Airway epithelial cell (primary cell): ENCODE data around the genes LRRC10, BEST3 and CNOT2.

GRCh38 chr12:67748456-67749050 is 100.0 kb downstream of the DYRK2 start:
- RAMPAGE, long total RNA, result no peak

GRCh38 chr12:68100946-68101207 is 58.7 kb downstream of the IFNG start:
- RAMPAGE, long total RNA, result no peak

GRCh38 chr12:68420552-68421086 is 88.5 kb upstream of the MDM1 start:
- RAMPAGE, long total RNA, result no peak

- RAMPAGE, long total RNA, result no peak
Measured at GRCh38 chr12:68532202-68532611, 78.5 kb upstream of the RAP1B start.

- RAMPAGE, long total RNA, result no peak
Measured at GRCh38 chr12:68621206-68621962, 10.7 kb downstream of the RAP1B start.

DNA sequence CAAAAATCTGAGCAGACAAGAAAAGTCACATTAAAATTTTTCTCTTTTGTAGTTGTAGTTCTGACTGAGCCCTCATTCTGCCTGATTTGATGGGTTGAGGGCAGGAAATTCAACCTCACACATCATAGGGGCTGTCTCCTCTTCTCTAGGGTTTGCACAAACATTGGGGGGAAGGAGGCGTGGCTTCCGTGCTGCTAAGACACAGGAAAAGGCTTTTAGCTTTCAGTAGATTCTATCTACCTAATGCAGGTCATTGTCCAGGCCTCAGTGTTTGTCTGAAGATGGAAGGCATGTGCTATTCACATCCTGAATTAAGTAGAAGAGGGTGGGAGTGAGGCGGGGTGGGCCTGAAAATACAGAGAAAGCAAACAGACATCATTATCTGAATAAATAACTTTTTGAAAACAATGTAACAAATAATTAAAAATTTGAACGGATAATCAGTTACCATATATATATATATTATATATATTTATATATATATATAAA is 11.3 kb upstream of the NUP107 start:
- RAMPAGE, long total RNA, result no peak

DNA sequence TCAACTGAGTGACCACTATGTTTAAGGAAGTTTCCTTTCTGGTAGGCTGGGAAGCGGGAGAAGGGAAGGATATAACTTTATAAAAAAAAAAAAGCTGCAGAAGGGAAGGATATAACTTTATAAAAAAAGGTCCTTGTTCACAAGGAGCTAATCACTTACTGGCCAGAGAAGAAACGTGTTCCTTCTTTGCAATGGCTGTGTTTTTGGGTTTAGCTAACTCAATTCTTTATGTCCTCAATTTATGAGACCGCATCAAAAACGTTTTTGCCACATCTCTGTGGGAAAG is 1.1 kb upstream of the MDM2 start:
- RAMPAGE, long total RNA, result no peak

GRCh38 chr12:68838575-68838905 is 30.6 kb downstream of the MDM2 start:
- RAMPAGE, long total RNA, result no peak

DNA sequence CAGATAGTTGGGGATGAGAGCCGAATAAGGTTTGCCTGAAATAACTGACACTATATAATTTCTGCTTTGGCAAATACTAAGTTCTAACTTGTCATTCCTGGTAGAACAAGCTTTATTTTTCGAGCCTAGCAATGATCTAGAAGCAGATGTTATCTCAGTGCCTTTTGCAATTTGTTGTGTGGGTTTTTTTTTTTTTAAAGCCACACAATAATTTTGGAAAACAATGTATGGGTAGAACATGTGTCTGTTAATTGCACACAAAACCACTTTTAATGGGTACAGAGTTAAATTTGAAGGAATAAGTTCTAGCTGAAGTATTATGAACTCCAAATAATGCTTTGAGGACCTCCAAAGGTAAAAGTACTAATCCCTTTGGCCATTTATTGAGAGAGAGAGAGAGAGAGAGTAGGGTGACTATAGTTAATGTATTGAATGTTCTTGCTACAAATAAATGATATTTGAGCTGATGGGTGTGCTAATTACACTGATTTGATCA is 35.0 kb downstream of the MDM2 start:
- RAMPAGE, long total RNA, result no peak

DNA sequence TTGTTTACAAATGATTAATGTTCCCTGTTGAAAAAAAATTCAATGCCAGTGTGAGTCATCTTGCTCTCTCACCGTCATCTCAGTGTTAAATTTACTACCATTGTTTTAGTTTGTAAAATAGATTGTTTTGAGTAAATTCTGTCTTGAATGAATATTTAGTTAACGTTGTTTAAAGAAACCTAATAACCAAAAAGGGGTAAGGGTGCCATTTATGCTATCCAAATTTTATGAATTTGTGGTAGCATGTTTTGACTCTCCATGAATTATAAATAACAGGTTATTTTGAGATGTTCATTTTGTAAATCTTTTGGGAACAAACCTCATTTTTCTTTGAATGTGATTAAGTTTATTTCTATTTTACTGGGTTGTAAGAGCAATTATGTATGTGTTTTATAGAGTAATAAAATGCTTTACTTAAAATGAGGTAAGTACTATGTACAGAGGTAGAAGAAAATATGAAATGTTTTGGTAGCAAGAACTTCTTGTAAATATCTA is 27.1 kb downstream of the CPSF6 start:
- RAMPAGE, long total RNA, result no peak

DNA sequence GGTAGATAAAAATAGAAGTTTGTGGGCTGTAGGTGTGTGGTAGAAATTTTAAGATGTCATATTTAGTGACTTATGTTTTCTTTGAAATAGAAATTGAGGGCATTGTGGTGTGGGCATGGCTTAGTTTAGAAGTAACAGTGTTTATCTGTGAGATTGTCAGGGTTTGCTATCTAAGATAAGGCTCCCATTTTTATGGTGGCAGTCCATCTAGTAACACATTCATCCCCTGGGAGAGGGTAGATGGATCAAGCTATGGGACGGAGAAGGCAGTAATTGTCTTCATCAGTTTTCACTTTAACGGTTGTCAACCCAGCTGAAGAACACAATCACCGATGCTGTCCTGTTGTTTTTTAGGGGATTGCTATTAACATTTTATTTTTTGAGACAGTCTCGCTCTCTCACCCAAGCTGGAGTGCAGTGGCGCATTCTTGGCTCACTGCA is 36.4 kb downstream of the CPSF6 start:
- RAMPAGE, long total RNA, result no peak

DNA sequence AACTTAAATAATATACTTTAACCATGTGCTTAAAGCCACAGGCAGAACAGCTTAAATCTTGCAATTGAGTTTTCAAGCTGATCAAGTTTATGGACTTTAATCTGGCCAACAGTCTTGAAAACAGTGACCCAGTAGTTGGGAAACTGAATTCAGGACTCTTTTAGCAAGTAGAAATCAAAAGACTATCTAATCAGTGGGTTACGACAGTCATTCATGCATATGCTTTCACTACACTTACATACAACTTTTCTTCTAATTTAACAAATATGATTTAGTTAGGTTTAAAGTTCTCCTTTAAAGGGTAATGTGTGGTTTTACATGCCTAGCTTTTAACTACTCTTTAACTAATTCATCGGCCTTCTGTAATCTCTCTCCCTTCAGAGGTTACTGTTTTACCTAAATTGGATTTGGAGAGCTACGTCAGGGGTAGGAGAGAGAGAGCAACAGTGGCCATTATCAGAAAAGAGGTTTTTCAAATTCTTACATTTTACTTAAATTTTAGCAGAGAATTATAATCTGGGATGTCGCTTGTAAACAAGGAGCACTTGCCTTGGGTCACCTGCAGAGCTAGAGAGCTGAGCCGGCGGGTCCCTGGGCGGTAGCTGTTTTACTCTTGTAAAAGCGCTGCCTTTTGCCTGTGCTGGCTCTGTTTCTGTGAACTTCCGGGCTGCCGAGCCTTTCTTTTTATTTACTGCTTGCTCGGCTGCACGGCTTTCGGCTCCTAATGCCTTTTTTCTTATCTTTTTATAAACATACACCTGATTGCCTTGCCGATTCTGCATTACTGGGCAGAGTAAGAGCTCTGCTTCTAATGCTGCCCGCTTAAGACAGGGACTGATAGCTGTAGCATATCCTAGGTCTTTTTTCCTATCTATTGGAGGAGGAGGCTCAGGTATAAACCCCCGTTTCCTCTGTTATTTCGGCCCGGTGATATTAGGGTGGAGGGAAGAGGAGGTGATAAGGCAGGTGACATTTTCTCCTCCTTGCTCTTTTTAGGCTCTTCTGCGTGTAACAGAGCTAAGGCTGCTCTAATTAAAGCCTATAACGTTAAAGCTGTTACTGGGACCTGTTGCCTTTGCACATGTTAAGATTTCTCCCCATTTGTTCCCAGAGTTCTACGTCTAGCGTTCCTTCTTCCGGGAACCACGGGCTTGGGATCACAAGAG is 17.3 kb upstream of the LYZ start:
- RAMPAGE, long total RNA, result no peak

GRCh38 chr12:69417553-69417912 is 52.7 kb upstream of the FRS2 start:
- RAMPAGE, long total RNA, result no peak

- RAMPAGE, long total RNA, result no peak
Measured at GRCh38 chr12:69543387-69544009, 41.8 kb upstream of the CCT2 start.

GRCh38 chr12:69544010-69544183 is 41.4 kb upstream of the CCT2 start:
- RAMPAGE, long total RNA, result no peak

DNA sequence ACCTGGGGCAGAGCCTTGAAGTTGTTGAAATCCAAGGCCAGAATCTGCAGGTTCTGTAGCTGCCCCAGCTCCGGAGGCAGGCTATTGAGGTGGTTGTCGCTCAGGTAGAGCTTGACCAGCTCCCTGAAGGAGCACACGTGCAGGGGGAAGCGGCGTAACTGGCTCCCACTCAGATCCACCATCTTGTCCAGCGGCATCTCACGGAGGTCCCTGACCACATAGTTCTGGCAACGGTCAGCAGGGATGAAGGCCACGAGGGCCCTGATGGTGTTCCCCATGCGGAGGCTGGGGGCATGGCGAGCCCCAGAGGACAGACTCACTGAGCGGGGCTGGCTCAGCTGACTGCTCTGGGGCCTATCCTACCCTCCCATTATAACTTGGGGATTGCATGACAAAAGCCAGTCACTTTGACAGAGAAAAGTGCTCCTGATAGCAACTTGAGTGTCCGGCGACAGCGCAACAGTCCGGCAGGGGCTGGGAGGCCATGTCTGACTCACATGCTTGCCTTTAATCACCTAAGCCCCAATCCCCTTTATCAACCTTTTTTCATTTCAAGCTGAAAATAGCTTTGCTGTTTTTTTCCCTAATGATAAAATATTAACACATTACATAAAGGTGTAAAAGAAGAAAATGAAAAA is at the start of gene LRRC10:
Gene LRRC10, minus strand, starts transcription at position 347 of the 638 bp plus-strand sequence.
- RAMPAGE, long total RNA, result no peak

DNA sequence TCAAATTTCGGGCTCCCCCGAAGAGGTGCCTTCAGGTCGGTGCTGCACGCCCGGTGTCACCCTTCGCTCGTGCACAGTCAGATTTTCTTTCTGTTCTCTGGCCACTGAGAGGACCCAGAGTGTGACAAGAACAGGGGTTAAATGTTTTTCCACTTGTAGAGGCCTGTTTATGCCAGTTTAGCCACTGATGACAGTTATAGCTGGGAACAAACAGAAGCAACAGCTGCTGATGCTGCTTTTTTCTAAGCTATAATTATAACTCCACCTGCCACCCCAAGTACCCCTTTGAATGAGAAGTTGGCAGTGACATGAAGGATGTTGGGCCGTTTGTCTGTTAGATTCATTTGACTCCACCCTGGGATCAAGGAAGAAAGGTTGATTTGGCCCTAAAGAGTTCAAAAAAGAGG is at the start of gene BEST3:
Gene BEST3, minus strand, starts transcription at position 58 of the 407 bp plus-strand sequence.
- RAMPAGE, long total RNA, result no peak

DNA sequence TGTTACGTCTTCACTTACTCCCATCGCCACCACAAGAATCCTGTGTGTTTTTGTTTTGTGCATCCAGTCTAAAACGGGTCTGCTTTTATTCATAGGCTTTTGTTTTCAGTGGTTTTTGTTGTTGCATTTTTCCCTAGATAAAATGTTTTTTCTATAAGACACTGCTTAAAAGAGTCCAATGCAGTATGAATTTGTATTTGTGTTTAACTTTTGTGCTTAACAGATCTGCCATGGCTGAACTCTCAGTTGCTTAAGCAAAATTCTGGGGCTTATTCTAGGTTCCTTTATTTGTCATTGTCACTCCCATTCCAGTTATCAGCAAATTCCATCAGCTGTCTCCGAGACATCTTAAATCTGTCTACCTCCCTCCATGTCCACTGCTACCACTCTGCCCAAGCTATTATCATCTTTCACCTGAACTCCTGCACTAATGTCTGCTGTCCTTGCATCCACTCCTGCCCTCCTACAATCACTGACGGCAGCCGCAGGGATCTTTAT is 5.0 kb upstream of the MYRFL start:
- RAMPAGE, long total RNA, result no peak

GRCh38 chr12:69994664-69995225 is 169.7 kb downstream of the MYRFL start:
- RAMPAGE, long total RNA, result no peak

DNA sequence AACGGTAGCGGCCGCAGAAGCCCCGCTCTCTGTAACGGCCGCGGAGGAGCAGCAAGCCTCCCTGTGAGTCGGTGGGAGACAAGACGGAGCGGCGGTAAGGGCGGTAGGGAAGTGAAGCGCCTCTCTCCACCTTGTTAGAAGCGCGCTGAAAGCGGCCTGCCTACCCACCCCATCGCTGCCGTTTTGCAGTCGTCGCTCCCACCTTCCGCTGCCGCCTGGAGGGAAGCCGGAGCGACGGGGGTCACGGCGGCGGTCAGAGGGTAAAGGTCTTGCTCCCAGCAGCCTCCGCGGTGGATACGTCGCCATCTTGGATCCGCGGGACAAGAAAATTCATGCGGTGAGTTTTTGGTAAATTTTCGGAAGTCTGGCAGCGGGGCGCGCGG is at the start of gene CNOT2:
Gene CNOT2, plus strand, starts transcription at position 290 of the 383 bp plus-strand sequence.
- RAMPAGE, long total RNA, result start-site peak on the plus strand centred at position 299 of the sequence, 24 bp wide, 536 and 182 reads in 2 replicates